Measurements from ENCODE around the genes IFIT3 and HECTD2.

DNA sequence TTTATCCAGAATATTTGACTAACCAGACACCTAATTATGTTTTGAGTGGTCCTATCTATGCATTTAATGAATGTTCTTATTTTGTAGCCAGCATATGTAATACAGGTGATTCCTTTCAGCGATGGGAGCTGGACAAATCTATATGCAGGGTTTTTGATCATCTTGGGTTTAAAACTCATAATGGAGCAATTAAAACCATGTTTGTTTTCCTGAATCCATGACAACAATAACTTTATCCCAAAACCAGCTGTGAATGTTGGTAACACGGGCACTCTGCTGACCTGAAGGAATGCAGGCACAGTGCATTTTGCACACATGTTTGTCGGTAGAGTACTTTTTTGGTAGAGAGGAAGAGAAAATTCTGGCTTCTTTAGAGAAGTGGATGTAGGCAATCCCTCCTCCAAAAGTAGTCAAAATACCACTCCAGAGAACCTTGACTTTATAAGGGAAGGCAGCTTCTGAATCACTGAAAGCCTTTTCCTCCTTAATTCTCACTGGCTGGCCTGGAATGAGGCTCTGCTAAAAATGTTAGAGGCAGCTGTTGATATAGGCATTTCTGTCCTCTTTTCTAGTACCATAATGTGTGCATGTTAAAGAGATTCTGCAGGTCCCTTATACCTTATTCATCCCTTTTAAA is 15.8 kb upstream of the ACTA2 start:
- PRO-cap, result unidirectional peak, minus-strand start at position 412 of the sequence

GRCh38 chr10:88974612-88975723 is 15.6 kb upstream of the FAS start:
- PRO-cap, result no peak

- PRO-cap, result bidirectional peak, plus-strand start at chr10:88990120, minus-strand start at chr10:88990093
Observed at GRCh38 chr10:88989867-88990331, 699 bp upstream of the FAS start.

- PRO-cap, result bidirectional peak, plus-strand start at chr10:89163968, minus-strand start at chr10:89163770
Observed at GRCh38 chr10:89163483-89164074, 43.5 kb downstream of the CH25H start.

- PRO-cap, result no peak
Observed at GRCh38 chr10:89235339-89235950, 16.1 kb downstream of the LIPA start.

DNA sequence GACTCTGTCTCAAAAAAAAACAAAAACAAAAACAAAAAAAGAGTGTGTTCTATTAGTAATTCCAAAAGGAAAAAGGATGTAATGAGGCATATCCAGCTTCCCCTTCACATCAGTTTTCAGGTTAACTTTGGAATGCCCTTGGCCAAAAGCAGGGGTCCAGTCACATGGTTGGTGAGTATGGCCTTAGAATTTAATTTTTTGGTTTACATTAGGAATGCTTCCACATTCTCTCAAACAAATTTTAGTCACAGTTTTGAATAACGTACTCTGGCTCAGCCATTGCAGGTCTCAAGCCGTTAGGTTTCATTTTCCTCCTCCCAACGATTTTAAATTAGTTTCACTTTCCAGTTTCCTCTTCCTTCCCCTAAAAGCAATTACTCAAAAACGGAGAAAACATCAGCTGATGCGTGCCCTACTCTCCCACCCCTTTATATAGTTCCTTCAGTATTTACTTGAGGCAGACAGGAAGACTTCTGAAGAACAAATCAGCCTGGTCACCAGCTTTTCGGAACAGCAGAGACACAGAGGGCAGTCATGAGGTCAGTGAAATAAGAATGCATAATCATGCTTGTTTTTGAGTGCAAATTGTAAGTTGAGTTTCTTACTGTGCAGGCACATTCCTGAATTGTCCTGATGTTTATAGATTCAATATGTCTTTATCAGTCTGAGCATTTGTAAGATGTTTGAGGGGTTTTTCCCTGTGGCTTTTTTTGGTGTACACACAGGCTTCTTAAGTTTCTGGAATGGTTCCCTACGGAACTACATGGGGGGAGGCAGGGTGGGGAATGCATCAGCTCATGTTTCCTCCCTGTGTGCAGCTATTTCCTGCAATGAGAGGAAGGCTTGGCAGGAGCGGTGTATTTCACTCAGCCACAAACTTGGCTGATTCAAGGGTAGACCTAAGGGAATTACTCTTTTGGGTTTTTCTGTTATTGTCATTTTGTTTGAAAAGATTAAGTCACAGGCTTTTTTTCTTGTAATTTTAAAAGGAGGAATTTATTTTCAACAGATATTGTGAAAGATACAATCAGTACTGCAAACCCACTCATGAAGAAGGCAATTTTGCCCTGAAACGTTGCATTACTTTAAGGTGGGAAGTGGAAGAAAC is at the start of gene IFIT3:
TSS of gene IFIT3 (plus strand) at position 458 of the 1,108 bp plus-strand sequence.
- PRO-cap, result bidirectional peak, plus-strand start at position 476 of the sequence, minus-strand start at position 290 of the sequence

- PRO-cap, result unidirectional peak, plus-strand start at chr10:89374753
Observed at GRCh38 chr10:89374009-89374891, 3.6 kb upstream of the IFIT1B start.

- PRO-cap, result no peak
Observed at GRCh38 chr10:89421136-89421592, 6.8 kb downstream of the IFIT5 start.

GRCh38 chr10:90877138-90877922 is 5.6 kb downstream of the RPP30 start:
- PRO-cap, result no peak

GRCh38 chr10:91006465-91006834 is 85.6 kb upstream of the ANKRD1 start:
- PRO-cap, result unidirectional peak, plus-strand start at chr10:91006568

DNA sequence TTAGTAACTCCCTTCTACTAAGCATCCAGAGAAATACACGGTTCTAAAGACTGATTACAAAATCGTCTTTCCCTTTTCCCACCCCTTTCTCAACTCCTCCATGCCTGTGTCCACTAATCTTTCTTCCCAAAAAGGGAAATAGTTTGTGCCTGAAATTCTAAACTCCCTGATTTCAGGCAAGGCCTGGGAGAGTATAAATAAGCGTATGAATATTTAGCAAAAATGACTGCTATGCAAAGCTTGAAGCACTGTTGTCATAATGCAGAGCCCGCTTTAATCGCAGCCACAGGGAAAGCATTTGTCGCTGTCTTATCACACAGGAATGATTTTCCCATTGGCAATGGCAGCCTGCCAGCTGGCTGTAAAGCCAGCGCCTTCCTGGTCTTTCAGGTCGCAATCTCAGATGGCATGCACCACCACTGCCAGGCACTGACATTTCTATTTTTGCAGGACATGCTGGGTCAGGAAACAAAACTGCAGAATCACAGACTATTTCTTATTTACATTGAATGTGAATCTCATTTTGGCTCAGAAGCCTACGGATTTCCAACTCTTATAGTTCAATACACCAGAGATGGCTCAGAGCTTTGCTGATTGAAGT is 142.8 kb upstream of the PCGF5 start:
- PRO-cap, result no peak

DNA sequence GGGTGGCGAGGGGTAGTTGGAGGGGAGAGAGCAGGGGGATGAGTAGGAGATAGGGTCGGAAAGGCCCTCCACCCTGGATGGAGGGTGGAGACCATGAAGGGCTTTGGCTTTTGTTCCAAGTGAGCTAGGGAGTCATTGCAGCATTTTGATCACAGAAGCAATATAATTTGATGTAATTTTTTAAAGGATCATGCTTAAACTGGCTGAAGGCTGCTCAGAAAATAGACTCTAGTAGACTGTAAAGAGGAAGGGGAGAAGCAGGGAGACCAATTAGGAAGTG is 27.0 kb upstream of the PCGF5 start:
- PRO-cap, result no peak

DNA sequence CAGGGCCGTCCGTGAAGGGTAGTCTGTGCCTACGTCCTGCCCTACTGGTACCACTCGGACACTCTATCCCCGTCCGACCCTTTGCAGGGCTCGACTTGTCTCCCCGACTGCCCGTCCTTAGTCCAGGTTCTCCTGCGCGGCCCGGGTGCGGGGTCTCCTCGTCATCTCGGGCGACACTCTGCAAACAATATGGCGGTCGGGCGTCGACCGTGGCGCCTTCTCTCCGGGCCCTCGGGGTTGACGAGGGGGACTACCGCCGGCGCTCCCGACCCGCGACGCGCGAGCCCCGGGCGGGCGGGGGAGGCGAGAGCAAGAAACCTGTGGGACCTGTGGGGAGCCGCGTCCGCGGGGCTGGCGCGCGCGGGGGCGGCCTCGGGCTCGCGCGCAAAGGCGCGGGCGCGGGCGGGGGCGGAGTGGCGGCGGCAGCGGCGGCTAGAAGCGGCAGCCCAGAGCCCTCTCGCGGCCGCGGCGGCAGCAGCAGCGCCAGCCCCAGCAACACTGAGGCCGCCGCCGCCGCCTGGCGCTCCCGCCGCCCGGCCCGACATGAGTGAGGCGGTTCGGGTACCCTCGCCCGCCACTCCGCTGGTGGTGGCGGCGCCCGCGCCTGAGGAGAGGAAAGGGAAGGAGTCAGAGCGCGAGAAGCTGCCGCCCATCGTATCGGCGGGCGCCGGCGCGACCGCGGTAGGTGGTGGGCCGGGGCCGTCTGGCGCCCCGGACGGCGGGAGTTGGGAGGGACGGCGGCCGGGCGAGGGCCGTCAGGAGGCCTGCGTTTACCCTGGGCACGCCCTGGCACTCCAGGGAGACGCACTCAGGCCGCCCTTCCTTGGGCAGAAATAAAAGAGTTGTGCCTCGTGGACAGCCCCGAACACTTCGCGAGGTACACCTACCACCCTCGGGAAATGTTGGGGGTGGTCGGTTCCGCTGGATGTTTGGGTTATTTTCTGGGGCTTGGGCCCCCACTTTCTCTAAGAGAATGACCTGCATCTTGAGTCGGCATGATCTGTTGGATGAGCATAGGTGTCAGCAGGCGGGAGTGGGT is at the start of gene HECTD2:
TSS of gene HECTD2 (plus strand) at position 449 of the 1,039 bp plus-strand sequence.
- PRO-cap, result bidirectional peak, plus-strand start at position 183 of the sequence, minus-strand start at position 191 of the sequence; bidirectional peak, plus-strand start at position 399 of the sequence, minus-strand start at position 233 of the sequence

GRCh38 chr10:91556916-91557261 is 76.0 kb downstream of the PPP1R3C start:
- PRO-cap, result no peak

GRCh38 chr10:91631101-91631614 is 1.7 kb downstream of the PPP1R3C start:
- PRO-cap, result no peak

DNA sequence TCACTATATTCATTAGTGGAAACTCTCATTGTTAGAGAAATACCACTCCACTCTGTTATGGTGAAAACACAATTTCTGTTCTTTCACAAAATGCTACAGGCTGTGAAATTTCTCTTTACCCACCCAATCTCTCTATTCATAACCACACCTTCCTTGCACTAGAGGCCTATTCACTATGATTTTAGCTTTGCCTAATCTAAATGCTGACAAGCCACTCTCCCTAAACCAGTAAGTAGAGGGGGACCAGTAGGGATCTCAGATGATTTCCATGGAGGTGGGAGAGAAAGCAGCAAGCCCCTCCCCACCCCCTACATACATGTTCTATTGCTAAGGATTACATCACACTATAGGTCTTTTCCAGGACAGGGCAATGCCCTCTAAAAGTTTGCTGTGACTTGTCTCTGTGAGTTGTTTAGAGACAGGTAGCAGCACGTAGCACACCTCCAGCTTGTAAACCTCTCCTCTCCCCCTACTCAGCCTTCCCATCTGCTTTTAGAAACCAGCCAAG is 58.2 kb upstream of the PPP1R3C start:
- PRO-cap, result no peak

- PRO-cap, result no peak
Observed at GRCh38 chr10:91742116-91742585, 56.1 kb upstream of the TNKS2 start.

DNA sequence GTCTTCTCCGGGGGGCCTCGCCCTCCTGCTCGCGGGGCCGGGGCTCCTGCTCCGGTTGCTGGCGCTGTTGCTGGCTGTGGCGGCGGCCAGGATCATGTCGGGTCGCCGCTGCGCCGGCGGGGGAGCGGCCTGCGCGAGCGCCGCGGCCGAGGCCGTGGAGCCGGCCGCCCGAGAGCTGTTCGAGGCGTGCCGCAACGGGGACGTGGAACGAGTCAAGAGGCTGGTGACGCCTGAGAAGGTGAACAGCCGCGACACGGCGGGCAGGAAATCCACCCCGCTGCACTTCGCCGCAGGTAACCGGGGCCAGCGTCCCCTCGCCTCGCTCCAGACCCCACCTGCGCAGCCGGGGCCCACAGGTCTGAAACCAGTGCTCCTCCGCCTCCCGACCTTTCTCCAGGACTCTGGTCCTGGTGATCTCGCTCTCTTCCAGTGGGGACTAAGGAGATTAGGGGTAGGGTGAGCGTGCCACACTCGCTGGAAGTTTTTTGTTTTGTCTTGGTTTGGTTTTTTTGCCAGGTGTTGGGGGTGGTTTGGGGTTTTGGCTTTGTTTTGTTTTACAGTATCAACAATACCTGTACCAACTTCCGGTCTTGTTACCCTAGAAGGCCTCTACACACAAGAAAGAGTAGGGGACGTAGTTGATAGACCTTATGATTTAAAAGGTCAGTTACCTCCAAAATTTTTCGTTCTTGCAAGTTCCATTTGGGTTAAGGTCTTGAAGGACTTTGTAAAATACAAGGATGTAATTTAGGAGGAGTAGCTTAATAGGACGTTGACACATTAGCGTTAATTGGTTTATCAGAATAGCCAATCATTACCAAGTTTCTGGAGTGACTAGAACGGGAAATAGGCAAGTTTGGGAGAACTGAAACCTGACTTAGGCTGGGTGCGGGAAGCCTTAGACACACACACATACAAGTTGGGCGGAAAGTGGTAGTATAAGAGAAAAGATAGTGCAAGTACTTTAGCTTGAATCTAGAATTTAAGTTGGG is 667 bp downstream of the TNKS2 start:
- PRO-cap, result bidirectional peak, plus-strand start at position 253 of the sequence, minus-strand start at position 214 of the sequence; unidirectional peak, minus-strand start at position 438 of the sequence; bidirectional peak, plus-strand start at position 875 of the sequence, minus-strand start at position 785 of the sequence

DNA sequence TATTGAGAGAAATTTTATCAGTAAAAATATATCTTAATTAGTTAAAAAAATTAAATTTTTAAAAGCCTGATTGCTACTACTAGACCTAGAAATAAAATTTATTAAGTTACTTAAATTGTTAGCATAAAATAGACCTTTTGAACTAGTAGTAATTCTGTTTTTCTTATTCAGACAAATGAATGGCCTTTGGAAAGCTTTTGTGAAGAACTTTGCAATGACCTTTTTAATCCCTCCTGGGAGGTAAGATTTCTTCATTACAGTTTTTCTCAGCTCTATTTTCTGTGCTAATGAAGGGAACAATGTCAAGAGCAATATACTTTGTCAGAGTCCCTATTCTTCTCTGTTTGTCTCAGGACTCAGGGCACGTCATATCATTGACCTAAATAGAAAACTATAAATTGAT is 33.5 kb downstream of the BTAF1 start:
- PRO-cap, result no peak

GRCh38 chr10:92114770-92115304 is 176.0 kb downstream of the CPEB3 start:
- PRO-cap, result no peak